Mononuclear cell (primary cell): Measurements from ENCODE around the genes ABCC2 and WNT8B.

GRCh38 chr10:99661212-99661907 is 2.1 kb downstream of the ENTPD7 start:
- RRBS = no CpG with 5 or more reads among the region's 6 CpGs

DNA sequence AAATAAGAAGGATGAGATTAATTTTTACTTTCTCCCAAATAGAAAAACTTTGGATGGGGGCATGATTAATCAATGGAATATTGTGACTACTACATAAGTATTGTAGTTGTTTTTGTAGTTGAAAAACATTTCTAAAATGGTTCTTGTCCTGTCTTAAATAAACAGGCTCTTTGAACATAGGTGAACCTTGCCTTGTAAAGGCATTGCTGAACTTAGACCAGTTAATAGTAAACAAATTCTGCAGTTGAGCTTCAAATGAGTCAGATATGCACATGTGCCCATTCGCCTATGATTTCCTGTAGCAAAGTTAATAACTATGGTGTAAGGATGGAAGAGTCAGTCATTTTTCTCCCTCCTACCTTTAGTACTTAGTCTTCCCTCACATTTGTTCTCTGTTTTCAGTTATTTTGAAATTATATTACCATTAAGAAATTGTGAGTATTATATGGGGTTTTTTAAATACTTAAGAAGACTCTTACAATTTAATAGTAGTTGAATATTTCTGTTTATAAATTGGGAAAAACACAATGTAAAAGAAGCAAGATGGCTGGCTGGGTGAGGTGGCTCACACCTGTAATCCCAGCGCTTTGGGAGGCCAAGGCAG is 22.7 kb downstream of the CUTC start:
- RRBS = no CpG with 5 or more reads among the region's 2 CpGs

DNA sequence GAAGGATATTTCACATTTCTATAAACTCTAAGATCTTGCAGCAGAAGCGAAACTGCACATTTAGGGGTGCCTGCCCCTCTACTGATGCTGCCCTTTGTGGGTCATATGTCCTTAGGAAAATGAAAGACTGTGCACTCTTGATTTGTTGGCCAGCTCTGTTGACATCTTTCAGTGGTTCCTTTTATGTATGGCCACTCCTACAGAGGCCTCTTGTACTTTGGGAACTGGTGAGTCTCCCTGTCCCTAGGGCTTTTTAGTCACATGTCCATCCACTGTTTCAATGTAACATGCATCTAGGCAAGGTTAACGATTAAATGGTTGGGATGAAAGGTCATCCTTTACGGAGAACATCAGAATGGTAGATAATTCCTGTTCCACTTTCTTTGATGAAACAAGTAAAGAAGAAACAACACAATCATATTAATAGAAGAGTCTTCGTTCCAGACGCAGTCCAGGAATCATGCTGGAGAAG is at the start of gene ABCC2:
TSS of gene ABCC2 (plus strand) at position 256 of the 472 bp plus-strand sequence.
- RRBS = no CpG with 5 or more reads among the region's 5 CpGs

- RRBS = 98% methylated on average over 1 of the region's 11 CpGs
Observed at GRCh38 chr10:99880176-99880661, 97.8 kb downstream of the ABCC2 start.

DNA sequence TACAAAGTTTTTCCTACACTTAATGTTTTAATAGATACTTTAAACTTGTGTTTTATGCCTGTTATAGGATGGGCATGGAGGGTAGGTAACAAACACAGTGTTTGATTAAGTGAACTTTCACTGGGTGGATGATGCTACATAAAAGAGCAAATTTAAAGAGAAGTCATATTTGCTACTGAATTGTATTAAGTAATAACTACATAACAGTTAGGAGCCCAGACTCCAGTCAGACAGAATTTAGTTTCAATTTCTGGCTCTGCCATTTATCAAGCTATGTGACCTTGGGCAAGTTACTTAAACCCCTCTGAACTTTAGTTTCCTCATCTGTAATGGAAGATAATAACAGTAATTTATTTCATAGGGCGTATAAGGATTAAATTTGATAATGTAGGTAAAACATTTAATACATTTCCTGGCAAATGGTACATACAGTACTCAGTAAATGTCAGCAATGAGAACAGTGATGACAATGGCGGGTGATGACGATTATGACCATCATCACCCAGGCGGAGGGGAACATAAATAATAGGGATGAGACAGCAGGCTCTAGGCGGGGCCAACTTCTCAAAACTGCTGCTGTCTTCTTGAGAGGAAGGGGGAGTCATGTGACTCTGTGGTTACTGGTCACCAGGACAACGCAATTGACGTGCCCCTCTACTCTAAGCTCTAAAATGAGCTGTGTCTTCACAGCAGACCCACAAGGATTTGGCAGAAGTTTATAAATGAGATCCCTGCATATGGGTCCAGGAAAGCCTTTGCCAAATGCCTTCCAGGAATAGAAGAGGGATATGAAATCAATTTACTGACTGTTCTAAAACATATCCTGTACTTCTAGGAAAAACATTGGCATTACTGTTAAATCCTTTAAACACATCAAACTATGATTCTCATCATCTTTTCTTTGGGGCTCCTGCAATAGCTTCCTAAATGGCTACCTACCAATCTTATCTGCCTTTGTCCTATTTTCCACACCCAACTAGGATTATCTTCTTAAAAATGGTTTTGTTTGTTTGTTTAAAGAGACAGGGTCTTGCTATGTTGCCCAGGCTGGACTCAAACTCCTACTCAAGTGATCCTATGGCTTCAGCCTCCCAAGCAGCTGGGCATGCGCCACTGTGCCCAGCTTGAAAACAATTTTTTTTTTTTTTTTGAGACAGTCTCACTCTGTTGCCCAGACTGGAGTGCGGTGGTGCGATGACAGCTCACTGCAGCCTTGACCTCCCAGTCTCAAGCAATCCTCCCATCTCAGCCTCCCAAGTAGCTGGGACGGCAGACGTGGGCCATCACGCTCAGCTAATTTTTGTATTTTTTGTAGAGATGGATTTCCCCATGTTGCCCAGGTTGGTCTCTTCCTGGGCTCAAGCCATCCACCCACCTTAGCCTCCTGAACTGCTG is 15.3 kb downstream of the DNMBP start:
- RRBS = no CpG with 5 or more reads among the region's 13 CpGs

GRCh38 chr10:100010374-100010846 is 663 bp upstream of the DNMBP start:
- RRBS = no CpG with 5 or more reads among the region's 10 CpGs

- RRBS = no CpG with 5 or more reads among the region's 1 CpG
Observed at GRCh38 chr10:100175726-100176265, 10.0 kb downstream of the ERLIN1 start.

DNA sequence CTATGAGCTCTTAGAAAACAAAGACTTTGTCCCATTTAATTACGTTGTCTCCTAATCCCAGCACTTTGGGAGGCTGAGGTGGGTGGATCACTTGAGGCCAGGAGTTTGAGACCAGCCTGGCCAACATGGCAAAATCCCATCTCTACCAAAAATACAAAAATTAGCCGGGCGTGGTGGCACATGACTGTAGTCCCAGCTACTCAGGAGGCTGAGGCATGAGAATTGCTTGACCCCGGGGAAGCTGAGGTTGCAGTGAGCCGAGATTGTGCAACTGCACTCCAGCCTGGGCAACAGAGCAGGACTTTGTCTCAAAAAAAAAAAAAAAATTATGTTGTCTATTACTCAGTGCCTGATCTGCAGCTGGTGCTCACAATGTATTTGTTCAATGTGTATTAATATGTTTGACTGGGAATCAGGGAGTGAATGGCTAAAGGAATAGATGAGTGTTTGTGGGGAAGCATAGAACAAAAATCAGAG is 5.7 kb upstream of the BLOC1S2 start:
- RRBS = no CpG with 5 or more reads among the region's 5 CpGs

- RRBS = no CpG with 5 or more reads among the region's 6 CpGs
Observed at GRCh38 chr10:100341108-100341652, 5.9 kb upstream of the SCD start.

- RRBS = no CpG with 5 or more reads among the region's 7 CpGs
Observed at GRCh38 chr10:100370418-100371041, 23.5 kb downstream of the SCD start.

GRCh38 chr10:100371042-100371903 is 24.2 kb downstream of the SCD start:
- RRBS = 37% methylated on average over 6 of the region's 12 CpGs

GRCh38 chr10:100372348-100372947 is 25.4 kb downstream of the SCD start:
- RRBS = no CpG with 5 or more reads among the region's 4 CpGs

DNA sequence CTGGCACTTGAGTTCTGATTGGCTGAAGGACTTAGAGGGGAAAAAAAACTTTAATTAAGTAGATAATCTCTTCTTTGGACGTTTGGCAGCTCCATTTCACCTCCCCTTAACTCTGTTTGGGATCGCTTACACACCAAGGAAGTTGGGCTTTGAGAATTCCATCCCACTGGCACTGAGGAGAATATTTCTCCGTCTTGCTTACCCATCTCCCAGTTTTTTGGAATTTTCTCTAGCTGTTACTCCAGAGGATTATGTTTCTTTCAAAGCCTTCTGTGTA is at the start of gene WNT8B:
TSS of gene WNT8B (plus strand) at position 92 of the 277 bp plus-strand sequence.
- RRBS = no CpG with 5 or more reads among the region's 3 CpGs

- RRBS = 3% methylated on average over 8 of the region's 16 CpGs
Observed at GRCh38 chr10:100728775-100729396, 16.5 kb upstream of the PAX2 start.

DNA sequence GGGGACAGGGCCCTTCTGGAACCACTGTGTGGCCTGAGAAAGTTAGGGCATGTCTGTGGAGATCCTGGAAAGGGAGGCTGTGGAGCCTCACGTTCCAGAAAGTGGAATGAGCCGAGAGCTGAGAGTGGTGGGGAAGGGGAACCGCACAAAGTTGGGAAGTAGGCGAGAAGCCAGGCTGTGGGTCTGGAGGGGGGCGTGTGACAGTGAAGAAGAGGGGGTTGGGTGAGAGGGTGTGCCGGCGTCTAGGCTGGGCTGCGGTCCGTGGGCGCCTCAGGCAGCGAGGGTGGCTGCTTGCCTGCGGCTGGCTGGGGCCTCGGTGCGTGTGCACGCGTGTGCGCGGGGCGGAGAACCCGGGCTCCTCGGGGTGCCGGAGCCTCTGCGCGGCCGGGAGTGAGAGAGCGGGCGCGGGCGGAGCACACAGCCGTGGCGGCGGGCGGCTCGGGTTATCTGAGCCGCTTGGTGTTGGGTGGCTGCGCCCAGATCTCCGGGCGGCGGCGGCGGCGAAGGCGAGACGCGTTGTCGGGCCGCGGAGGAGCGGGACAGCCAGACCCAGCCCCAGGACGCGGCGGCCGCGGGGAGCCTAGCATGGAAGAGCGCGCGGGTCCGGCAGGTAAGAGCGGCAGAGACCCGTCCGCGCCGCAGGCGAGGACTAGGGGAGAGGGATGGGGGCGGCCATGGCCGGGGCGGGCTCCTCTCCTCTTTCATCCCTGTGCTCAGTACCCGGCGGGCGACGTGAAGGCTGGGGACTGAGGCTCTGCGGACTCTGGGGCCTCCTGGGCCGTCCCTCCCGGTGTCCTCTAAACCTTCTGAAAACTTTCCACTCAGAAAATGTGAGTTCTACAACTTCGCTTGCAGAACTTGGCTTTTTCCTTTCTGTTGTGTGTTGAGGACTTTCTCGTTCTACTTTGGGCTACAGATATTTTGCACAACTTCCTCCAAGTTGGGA is 10.0 kb upstream of the PAX2 start:
- RRBS = 9% methylated on average over 40 of the region's 76 CpGs

GRCh38 chr10:100969737-100970469 is 599 bp downstream of the SEMA4G start:
- RRBS = 3% methylated on average over 15 of the region's 38 CpGs

DNA sequence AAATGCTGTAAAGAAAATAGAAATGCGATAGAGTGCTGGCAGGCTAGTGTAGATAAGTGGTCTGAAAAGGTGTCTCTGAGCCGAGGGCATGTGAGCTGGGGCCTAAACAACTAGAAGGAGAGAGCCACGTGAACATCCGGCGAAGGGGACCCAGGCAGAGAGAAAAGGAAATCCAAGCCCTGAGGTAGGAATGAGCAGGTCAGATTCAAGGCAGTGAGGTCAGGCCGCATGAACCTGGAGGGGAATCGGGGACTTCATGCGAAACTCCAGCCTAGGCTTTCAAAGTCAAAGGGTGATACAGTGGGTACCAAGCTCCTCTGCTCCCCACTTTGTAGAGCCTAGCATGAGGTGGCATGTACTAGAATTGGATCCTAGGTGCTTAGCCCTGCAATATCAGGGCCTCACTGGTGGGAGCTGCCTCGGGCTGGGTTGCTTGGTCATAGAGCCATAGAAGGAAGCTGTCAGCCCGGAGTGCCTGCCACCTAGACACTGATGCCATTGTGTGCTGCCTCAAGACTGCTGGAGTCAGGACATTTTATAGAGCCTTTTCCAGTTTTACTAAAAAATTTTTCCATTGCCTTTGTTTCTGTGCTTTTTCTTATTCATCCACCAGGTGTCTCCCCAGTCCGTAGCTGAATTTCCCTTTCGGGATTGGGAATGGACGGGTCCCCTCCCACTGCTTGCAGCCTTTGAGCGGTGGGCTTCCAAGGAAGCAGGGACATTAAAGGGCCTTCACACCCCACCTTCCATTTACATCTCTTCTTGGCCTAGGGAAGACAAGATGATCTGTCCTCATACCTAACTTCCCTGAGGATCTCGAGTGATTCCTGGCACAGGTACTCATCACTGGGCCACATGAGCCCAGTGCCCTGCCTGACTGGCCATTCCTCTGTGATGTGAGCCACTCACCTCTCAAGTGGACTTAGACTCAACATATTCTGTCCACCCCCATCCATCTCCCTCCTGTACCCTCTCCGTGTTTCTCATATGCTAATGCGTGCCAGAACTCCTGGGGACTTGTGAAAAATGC is 5.5 kb upstream of the LZTS2 start:
- RRBS = no CpG with 5 or more reads among the region's 17 CpGs

DNA sequence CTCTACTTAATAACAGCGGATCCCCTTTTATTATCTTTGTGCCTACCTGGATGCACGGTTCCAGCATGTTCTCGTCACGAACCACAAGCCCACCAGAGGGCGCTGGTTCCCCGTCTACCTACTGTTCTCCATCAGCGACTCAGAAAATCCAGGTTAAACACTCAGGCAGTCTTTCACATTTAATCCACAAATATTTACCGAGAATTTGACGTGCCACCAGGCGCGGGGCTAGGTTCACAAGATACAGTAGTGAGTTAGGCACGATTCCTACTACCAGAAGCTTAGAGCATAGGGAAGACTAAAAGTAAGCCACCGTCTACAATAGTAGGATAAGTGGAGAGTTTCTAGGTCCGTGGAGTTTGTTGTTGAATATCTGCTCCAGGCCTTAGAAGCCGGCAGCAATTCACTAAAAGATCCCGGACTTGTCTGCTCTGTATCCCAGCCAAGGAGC is 1.7 kb upstream of the KAZALD1 start:
- RRBS = no CpG with 5 or more reads among the region's 16 CpGs

- RRBS = 7% methylated on average over 16 of the region's 74 CpGs
Observed at GRCh38 chr10:101235986-101237379, 7.2 kb upstream of the LBX1 start.

GRCh38 chr10:101485644-101486624 is 102.1 kb downstream of the POLL start:
- RRBS = no CpG with 5 or more reads among the region's 24 CpGs